Neural cell (in vitro differentiated cells): ENCODE measurements around a stretch of chr2.

GRCh38 chr2:230748855-230749296 is 36.2 kb downstream of the CAB39 start:
- RAMPAGE, long total RNA: no peak

GRCh38 chr2:230801565-230802508 is 62.9 kb upstream of the ITM2C start:
- RAMPAGE, long total RNA: no peak

DNA sequence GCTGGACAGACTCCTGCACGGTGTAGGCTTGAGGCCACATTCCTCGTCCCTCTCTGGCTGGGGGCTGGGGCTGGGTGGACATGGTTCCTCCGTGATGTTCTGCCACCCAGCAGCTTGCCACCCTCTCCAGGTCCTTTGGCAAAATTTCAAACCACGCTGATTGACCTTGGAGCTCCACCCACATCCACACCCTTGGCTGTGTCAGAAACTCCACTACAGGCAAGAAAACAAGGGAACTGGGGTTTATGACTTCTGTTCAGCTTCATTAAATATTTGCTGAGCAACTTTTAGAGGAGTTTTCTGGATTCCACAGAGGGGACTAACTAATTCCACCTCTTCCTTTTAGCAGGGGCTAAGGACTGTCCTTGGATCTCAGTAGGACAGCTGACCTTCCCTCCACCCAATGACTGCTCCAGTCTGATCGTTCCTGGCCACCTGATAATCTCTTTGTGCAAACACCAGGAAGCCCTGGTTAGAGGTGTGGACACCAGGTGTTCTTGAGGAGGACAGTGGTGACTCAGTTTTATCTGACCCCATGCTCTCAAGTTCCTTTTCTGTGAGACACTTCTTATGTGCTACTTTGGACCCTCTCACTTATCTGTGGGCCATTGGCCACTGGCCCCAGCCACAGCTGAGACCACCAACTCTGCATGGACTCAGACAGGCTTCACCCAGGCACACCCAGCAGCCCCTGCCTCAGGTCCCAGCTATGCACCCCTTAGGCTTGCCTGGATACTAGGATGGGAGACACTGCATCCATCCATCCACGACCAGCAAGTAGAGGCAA is 29.2 kb downstream of the GPR55 start:
- RAMPAGE, long total RNA: no peak

DNA sequence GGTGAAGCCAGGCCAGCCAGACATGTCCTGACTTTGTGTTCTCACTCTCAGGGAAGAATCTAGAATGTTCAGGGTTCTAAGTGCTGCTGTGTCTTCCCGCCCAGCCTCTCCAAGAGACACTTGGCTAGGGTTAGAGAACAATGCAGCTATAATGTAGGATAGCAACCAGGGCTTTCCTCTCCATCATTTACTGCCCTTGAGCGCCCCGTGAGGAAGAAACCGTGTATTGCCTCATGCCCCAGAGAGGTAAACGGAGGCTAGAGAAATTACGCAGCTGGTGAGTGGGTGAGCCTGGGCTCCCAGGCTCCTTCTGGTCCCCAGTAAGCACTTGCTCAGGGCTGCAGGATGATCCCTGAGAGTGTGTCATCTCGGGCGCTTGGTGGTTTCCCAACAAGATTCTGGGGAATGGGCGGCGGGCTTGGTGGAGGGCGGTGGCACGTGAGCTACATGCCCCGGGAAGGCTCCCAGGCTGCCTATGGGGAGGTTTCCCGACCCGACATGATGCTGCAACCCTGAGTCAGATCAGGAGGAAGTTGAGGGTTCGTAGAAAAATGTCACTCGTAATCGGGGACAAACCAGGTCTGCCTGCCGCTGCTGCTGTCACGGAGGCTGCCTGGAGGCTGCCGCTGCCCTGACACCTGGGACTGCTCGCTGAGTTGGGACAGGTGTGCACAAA is 527 bp downstream of the GPR55 start:
- RAMPAGE, long total RNA: no peak

DNA sequence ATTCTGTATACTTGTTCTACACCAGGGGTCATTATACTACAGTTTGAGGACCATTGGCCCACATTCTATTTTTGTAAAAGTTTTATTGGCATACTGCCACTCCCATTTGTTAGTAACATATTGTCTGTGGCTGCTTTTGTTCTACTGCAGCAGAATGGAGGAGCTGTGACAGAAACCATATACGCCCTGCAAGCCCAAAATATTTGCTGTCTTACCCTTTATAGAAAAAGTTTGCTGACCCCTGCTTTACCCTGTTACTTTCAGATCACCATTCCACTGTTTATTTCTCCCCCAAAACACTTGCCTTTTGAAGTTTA is 14.2 kb downstream of the HTR2B start:
- RAMPAGE, long total RNA: no peak

- RAMPAGE, long total RNA: no peak
These were observed 6.7 kb downstream of the HTR2B start for GRCh38 chr2:231118114-231118656.

- RAMPAGE, long total RNA: no peak
These were observed 34.7 kb upstream of the HTR2B start for GRCh38 chr2:231159318-231160147.

DNA sequence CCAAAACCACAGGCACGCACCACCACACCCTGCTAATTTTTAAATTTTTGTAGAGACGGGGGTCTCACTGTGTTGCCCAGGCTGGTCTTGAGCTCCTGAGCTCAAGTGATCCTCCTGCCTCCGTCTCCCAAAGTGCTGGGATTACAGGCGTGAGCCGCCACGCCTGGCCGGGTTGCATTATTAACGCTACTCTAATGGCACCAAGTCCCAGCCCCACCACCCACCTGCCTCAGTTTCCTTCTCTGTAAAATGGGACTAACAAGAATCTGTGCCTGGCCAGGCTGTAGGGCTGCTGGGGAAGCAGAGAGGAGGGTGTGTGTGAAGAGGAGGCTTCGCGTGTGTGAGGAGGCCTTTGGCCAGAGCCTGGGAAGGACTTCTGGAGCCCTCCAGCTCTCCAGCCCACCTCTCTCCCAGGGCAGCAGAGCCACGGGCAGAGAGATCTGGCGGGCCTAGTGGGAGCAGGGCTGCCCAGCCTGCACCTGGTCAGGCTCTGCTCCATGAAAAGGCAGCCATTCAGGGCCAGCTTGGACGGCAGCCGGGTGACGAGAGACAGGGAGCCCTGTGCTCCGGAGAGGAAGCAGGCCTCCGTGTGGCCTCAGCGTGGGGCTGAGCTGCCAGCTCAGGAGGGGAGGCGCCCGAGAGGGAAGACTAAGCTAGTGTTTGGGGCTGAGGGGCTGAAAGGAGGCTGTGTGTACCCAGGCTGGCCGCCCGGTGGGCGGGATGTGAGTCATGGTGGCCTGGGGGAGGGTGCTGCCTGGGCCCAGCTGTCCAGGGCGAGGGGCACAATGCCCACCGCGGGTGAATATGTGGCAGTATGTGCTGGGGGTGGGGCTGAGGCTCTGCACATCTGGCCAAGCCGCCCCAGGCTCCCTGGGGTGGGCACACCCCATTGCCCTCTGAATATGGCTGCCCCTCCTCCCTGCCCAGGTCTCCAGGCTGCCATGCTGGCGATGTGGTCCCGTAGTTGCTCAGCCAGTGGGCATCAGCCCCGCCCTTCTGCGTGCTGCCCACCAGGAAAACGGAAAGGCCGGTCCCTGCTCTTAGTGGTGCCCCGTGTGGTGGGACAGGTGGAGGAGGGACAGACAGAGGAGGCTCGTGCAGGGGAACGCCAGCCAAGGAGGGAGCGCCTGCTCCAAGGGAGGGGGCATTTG is 7.2 kb upstream of the B3GNT7 start:
- RAMPAGE, long total RNA: no peak

- RAMPAGE, long total RNA: no peak
These were observed 8.4 kb downstream of the NCL start for GRCh38 chr2:231455711-231456417.

DNA sequence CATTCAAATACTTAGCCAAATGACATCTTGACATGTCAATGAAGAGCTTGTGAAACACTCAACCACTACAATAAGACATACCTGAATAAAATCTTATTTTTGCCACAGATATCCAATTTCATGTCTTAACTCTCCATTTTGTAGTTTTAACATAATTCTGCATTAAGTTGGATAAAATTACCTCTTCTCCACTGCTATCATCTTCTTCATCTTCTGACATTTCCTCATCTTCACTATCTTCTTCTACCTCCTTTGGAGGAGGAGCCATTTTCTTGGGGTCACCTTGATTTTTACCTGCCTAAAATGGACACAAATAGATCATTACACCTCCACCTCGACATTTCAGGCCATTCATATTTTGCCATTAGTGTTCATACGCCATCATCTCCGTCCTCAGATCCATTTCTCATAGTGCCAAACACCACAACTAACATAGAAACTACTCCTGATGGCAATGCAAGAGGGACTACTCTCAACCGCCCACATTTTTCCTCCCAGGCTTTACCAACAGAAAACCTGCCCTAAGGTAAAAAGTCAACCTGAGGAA is 1.2 kb downstream of the NCL start:
- RAMPAGE, long total RNA: no peak

DNA sequence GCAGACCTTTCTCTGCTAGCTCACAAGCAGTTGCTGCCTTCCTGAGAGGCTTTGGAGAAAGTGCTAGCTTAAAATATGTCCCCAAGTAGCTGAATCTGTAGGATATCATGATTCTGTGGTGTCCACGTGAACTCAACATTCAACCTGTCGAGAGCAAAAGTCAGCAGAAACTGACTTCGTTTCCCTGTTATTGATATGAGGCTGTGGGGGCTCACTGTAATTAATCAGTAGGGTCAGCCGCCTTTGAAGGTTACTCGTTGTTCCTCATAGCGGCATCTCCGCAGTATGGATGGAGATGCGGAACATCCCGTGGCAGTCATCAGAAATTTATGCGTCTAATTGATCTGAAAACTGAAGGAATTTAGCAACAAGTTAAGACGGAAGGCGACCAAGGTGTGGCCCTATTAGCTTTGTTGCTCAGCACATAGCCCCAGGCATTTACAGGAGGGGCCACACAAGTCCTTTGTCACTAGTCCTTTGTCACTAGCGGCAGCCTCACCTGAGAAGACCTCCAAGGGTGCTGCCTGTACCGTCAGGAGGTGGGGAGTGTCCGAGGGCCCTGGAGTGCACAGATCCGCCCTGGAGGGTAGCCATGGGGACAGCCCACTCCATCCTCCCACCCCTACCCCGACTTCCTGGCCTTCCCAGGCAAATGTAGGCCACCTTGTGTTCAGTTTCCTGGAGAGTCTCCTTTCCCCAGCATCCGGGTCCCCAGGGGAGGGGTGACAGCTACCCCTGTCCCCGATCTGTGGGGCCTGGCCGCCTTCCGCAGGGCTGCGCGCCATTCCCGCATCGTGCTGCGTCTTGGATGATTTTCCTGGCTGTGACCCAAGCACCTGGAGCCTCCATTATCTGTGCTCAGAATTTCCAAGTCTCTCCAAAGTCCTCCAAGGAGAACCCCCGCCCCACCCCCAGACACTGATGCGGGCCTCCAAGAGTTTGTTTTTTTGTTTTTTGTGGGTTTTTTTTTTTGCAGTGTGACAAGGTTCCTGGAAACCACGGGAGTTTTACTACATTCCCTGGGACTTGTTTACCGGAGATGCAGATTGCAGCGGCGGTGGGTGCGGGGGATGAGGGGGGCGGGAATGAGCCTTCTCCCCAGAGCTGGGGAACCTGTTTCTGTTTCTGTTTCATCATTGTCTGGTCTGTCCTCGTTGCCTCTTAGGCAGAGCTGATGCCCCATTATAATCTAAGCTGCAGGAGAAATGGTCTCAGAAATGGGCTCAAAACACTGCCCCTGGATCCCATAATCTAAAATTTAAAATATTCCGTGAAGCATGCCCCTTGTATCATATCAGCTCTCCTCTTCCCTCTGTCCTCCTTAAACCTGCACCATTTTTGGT is 28.5 kb downstream of the TEX44 start:
- RAMPAGE, long total RNA: no peak

- RAMPAGE, long total RNA: no peak
These were observed 50.1 kb downstream of the TEX44 start for GRCh38 chr2:231642427-231643574.

GRCh38 chr2:231662646-231663328 is 45.5 kb upstream of the PTMA start:
- RAMPAGE, long total RNA: no peak

DNA sequence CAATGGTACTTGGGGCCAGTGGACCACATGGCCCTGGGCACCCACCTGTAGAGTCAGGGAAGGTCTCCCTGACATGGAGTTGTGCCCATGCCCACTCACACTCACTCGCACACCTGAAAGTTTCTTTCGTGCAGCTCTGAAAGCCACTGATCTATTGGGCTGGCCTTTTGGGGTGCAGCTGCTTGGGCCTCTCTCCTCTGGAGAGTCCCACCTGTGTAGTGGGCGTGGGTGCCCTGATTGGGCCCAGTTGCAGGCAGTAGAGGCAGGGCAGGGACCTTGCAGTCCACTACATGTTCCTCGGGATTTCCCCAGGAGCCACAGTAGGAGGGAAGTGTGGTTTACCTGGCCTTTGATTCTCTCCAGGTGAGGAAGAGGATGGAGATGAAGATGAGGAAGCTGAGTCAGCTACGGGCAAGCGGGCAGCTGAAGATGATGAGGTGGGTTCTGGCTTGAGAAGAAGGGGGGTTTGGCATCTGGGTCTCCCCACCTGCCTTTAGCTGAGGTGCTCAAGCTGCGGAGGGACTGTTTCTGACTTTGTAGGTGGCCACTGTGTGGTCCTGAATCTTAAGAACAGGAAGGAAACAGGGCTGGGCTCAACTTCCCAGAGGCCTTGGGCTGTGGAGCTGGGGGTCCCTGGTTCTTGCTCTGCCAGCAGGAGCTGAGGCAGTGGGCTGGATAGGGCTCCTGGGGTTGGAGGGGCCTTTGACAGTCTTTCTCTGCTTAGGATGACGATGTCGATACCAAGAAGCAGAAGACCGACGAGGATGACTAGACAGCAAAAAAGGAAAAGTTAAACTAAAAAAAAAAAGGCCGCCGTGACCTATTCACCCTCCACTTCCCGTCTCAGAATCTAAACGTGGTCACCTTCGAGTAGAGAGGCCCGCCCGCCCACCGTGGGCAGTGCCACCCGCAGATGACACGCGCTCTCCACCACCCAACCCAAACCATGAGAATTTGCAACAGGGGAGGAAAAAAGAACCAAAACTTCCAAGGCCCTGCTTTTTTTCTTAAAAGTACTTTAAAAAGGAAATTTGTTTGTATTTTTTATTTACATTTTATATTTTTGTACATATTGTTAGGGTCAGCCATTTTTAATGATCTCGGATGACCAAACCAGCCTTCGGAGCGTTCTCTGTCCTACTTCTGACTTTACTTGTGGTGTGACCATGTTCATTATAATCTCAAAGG is 4.1 kb downstream of the PTMA start:
- RAMPAGE, long total RNA: no peak

GRCh38 chr2:231781364-231781973 is 387 bp upstream of the PDE6D start:
- RAMPAGE, long total RNA: start-site peak on the plus strand at chr2:231781678-231781733, 20 and 23 reads in 2 replicates

GRCh38 chr2:231796075-231796572 is 9.9 kb downstream of the COPS7B start:
- RAMPAGE, long total RNA: no peak

- RAMPAGE, long total RNA: no peak
These were observed 54.1 kb downstream of the DIS3L2 start for GRCh38 chr2:232015355-232016180.

DNA sequence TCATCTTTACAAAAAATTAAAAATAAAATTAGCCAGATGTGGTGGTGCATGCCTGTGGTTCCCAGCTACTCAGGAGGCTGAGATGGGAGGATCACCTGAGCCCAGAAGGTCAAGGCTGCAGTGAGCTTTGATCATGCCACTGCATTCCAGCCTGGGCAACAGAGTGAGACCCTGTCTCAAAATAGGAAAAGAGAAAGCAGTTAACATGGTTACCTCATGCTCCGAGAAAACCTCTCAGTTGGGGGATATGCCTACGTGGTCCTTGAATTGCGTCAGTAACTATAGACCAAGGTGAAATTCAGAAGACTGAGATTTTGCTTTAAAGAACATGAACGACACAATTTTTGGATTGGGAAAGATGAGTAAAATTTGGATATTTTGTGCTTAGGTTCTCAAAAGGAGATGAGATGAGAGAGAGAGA is 188.4 kb upstream of the ALPP start:
- RAMPAGE, long total RNA: no peak

DNA sequence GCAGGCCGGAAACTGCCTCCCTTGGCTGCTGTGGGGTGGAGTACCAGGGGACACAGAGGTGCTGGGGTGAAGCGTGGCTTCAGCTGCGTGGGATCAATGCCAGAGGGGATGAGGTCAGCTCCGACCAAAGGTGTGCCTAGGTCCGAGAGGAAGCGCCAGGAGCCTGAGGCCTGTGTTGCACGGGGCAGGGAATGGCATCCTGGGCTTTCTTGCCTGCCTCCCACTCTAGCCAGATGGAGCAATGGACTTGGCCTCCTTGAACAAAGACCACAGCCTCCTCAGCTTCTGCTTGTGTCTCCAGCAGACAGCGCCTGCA is 11.9 kb upstream of the ALPI start:
- RAMPAGE, long total RNA: no peak

DNA sequence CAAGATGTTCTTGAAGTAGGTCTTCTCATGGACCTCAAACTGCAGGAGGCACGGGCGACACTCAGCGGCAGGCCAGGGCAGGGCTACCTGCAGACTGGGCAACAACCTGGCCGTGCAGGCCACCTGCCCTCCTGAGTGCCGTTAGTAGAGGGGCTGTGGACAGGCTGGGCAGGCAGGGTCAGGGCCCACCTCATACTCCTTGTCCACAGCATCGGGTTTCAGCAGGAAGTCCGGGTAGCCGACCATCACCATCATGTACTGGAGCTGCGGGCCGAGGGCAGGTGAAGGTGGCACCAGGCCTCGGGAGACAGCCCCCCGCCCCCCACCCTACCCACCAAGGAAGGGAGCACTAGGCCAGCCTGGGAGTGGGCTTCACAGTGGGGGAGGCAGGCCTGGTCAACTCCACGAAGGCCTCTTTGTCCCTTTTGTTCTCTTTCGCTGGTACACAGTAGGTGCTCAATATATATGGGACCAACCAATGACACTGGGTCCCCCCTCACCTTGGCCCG is 4.7 kb downstream of the ECEL1 start:
- RAMPAGE, long total RNA: no peak